Measurements from ENCODE around the genes LHFPL5 and SLC26A8.

GRCh38 chr6:35470247-35470410 lies 1.9 kb downstream of the RPL10A start:
- RRBS, 2 experiments = no CpG with 5 or more reads among the region's 2 CpGs
CAGE:
- cytosol, long polyA minus RNA = no peak
- cytosol, long polyA plus RNA = no peak
- long polyA plus RNA = no peak
- nucleus, long polyA minus RNA = no peak
- nucleus, long polyA plus RNA = no peak

DNA sequence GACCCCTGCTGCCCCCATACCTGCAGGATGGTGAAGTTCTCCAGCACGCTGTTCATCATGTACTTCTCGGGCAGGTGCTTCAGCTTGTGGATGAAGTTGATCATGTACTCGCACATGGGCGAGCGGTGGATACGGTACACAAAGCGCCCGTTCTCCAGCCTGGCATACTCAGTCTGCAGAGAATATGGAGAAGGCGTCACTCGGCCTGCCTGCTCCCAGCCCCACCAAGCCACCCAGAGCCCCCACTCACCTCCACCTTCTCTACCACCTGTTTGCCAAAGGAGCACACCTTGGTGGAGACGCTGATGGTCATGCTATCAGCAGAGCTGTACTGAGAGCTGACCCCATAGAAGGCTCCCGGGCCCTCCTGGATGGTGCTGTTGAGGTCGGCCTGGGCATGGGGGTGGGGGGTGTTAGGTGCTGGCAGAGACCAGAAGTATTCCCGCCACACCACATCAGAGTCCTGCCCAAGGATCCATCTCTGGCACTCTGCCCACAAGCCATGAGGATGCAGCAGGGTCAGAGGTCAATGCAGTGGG lies 7.2 kb downstream of the RPL10A start:
- RRBS, 2 experiments = no CpG with 5 or more reads among the region's 14 CpGs
CAGE:
- cytosol, long polyA minus RNA = no peak
- cytosol, long polyA plus RNA = no peak
- long polyA plus RNA = no peak
- nucleus, long polyA minus RNA = no peak
- nucleus, long polyA plus RNA = no peak

GRCh38 chr6:35484483-35485369 lies 12.2 kb downstream of the TEAD3 start:
- RRBS, 2 experiments = no CpG with 5 or more reads among the region's 16 CpGs
CAGE:
- cytosol, long polyA minus RNA = no peak
- cytosol, long polyA plus RNA = no peak
- long polyA plus RNA = no peak
- nucleus, long polyA minus RNA = no peak
- nucleus, long polyA plus RNA = no peak

- RRBS, 2 experiments = 53 to 56% methylated on average over 10 of the region's 19 CpGs
CAGE:
- cytosol, long polyA minus RNA = no peak
- cytosol, long polyA plus RNA = no peak
- long polyA plus RNA = no peak
- nucleus, long polyA minus RNA = no peak
- nucleus, long polyA plus RNA = no peak
Observed at GRCh38 chr6:35512158-35512494, 570 bp downstream of the TULP1 start.

DNA sequence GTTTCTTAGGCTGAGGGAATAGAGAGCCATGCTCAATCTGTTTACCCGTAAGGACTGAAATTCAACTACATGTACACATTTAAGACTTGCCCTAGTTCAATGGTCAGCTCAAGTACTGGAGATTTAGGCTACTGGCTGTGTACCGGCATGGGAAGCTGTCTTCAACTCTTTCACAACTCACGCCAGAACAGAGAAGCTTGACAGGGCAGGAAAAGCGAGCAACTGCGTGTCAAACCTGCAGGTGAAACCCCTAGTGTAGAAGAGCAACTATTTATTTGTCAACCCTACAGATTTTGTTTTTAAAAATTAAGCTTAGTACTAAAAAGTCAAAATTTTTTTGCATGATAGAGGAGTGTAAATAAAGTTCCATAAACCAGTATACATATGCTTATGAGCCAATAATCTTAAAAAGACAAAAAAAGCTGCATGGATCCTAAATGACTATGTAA lies 61.7 kb upstream of the TULP1 start:
- RRBS, 2 experiments = no CpG with 5 or more reads among the region's 5 CpGs
CAGE:
- cytosol, long polyA minus RNA = no peak
- cytosol, long polyA plus RNA = no peak
- long polyA plus RNA = no peak
- nucleus, long polyA minus RNA = no peak
- nucleus, long polyA plus RNA = no peak

DNA sequence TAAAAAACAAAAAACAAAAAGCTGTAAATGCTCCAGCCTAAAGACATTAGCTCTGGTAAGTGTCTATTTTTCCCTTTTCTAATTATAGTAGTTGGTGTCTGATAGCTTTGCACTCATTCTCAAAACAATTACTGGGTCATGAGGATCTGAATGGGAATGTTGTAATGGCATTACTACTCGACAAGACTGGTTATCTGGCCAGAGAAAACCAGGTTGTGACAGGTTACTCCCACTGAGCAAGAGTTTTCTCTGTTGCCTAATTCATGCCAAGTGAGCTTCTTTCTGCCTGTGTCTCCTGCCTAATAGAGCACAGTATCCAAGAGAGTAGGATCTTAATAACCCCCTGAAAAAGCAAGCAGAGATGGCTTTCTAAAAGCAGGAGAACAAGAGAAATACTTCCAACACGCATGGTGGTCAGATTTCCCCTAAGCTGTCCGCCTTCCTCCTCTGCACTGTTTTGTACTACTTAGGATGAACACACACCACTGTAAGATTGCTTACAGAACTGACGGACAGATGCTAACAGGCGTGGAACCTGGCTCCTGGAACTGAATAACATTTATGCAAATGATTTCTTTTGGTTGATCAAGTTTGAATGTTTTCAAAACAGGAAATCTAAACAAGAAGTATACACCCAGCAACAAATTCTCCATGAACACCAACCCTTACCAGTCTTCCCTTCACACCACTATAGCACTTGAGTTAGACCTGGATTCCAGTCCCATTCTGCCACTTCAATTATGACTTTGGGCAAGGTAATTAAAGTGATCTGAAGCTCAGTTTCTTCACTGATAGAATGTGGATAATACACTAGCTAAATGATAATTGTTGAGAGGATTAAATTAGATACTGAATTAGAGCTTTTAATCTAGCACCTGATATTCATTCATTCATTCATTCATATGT lies 86.2 kb downstream of the FKBP5 start:
- RRBS, 2 experiments = no CpG with 5 or more reads among the region's 5 CpGs
CAGE:
- cytosol, long polyA minus RNA = no peak
- cytosol, long polyA plus RNA = no peak
- long polyA plus RNA = no peak
- nucleus, long polyA minus RNA = no peak
- nucleus, long polyA plus RNA = no peak

GRCh38 chr6:35710268-35710898 lies 21.7 kb upstream of the FKBP5 start:
- RRBS, 2 experiments = no CpG with 5 or more reads among the region's 4 CpGs
CAGE:
- cytosol, long polyA minus RNA = no peak
- cytosol, long polyA plus RNA = no peak
- long polyA plus RNA = no peak
- nucleus, long polyA minus RNA = no peak
- nucleus, long polyA plus RNA = no peak

GRCh38 chr6:35731068-35731302 lies 5.8 kb upstream of the ARMC12 start:
- RRBS, 2 experiments = no CpG with 5 or more reads among the region's 7 CpGs
CAGE:
- cytosol, long polyA minus RNA = no peak
- cytosol, long polyA plus RNA = no peak
- long polyA plus RNA = no peak
- nucleus, long polyA minus RNA = no peak
- nucleus, long polyA plus RNA = no peak

GRCh38 chr6:35760241-35760714 lies 16.1 kb upstream of the CLPSL2 start:
- RRBS, 2 experiments = no CpG with 5 or more reads among the region's 7 CpGs
CAGE:
- cytosol, long polyA minus RNA = no peak
- cytosol, long polyA plus RNA = no peak
- long polyA plus RNA = no peak
- nucleus, long polyA minus RNA = no peak
- nucleus, long polyA plus RNA = no peak

GRCh38 chr6:35805188-35805646 lies at the start of gene LHFPL5:
TSS of gene LHFPL5 (plus strand) at chr6:35805352.
- RRBS, 2 experiments = 2 to 3% methylated on average over 10 of the region's 30 CpGs
CAGE:
- cytosol, long polyA minus RNA = no peak
- cytosol, long polyA plus RNA = no peak
- long polyA plus RNA = no peak
- nucleus, long polyA minus RNA = no peak
- nucleus, long polyA plus RNA = no peak

- RRBS, 2 experiments = no CpG with 5 or more reads among the region's 7 CpGs
CAGE:
- cytosol, long polyA minus RNA = no peak
- cytosol, long polyA plus RNA = no peak
- long polyA plus RNA = no peak
- nucleus, long polyA minus RNA = no peak
- nucleus, long polyA plus RNA = no peak
Observed at GRCh38 chr6:35831252-35832157, 26.4 kb downstream of the LHFPL5 start.

DNA sequence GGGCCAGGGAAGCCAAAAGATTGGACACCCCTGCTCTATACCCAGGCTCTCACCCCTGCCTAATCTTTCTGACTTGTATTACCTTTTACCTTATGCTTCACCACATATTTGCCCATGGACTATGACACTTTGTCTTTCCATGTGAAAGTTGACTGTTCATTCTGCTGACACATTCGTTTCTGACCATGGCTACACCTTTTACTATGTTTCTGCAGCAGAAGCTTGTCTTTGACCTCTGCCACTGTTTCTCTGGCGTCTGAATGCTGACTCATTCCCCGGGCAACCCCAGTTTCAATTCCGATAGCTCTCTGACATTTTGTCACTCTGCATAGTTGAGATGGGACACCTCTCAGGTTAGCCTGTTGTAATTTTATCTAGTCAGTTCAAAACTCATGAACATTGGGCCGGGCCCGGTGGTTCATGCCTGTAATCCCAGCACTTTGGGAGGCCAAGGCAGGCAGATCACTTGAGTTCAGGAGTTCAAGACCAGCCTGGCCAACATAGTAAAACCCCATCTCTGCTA lies 50.7 kb downstream of the SLC26A8 start:
- RRBS, 2 experiments = no CpG with 5 or more reads among the region's 6 CpGs
CAGE:
- cytosol, long polyA minus RNA = no peak
- cytosol, long polyA plus RNA = no peak
- long polyA plus RNA = no peak
- nucleus, long polyA minus RNA = no peak
- nucleus, long polyA plus RNA = no peak

- RRBS, 2 experiments = 94% methylated on average over 14 to 20 of the region's 46 CpGs
CAGE:
- cytosol, long polyA minus RNA = no peak
- cytosol, long polyA plus RNA = no peak
- long polyA plus RNA = no peak
- nucleus, long polyA minus RNA = no peak
- nucleus, long polyA plus RNA = no peak
Observed at GRCh38 chr6:36024086-36024901, at the start of gene SLC26A8. TSS of gene SLC26A8 (minus strand) at chr6:36024641.

GRCh38 chr6:36028621-36029398 lies 1.2 kb downstream of the MAPK14 start:
- RRBS, 2 experiments = under 1 to 1% methylated on average over 8 of the region's 28 CpGs
CAGE:
- cytosol, long polyA minus RNA = no peak
- cytosol, long polyA plus RNA = no peak
- long polyA plus RNA = no peak
- nucleus, long polyA minus RNA = no peak
- nucleus, long polyA plus RNA = no peak

DNA sequence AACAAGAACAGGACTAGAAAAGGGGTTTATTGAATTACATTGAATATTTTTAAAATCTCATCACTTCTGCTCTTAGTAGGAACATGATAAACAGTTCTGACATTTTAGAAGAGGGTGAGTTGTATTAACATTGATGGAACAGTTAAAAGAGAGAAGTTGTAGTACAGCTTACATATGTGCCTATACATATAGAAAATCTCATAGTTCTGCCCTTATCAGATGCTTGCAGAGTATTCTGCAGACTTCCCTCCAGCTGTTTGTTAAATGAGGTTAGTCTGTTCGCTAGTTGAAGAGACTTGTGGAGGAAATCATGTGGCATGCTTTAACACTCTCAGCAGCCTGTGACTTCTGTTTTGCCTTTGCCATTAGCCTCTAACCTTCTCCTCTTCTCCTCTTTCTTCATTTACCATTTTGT lies 31.1 kb upstream of the MAPK13 start:
- RRBS, 2 experiments = no CpG with 5 or more reads among the region's 1 CpG
CAGE:
- cytosol, long polyA minus RNA = no peak
- cytosol, long polyA plus RNA = no peak
- long polyA plus RNA = no peak
- nucleus, long polyA minus RNA = no peak
- nucleus, long polyA plus RNA = no peak

DNA sequence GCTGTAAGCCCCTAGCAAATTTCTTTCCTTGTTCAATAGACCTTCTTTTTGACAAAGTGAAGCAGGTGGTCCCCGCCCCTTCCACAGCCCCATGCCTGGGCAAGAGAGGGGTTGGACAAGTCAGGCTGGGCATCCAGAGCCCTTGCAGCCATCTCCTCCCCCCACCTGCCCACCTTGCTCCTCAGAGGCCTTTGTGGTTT lies 1.6 kb upstream of the MAPK13 start:
- RRBS, 2 experiments = no CpG with 5 or more reads among the region's 1 CpG
CAGE:
- cytosol, long polyA minus RNA = no peak
- cytosol, long polyA plus RNA = no peak
- long polyA plus RNA = no peak
- nucleus, long polyA minus RNA = no peak
- nucleus, long polyA plus RNA = no peak

DNA sequence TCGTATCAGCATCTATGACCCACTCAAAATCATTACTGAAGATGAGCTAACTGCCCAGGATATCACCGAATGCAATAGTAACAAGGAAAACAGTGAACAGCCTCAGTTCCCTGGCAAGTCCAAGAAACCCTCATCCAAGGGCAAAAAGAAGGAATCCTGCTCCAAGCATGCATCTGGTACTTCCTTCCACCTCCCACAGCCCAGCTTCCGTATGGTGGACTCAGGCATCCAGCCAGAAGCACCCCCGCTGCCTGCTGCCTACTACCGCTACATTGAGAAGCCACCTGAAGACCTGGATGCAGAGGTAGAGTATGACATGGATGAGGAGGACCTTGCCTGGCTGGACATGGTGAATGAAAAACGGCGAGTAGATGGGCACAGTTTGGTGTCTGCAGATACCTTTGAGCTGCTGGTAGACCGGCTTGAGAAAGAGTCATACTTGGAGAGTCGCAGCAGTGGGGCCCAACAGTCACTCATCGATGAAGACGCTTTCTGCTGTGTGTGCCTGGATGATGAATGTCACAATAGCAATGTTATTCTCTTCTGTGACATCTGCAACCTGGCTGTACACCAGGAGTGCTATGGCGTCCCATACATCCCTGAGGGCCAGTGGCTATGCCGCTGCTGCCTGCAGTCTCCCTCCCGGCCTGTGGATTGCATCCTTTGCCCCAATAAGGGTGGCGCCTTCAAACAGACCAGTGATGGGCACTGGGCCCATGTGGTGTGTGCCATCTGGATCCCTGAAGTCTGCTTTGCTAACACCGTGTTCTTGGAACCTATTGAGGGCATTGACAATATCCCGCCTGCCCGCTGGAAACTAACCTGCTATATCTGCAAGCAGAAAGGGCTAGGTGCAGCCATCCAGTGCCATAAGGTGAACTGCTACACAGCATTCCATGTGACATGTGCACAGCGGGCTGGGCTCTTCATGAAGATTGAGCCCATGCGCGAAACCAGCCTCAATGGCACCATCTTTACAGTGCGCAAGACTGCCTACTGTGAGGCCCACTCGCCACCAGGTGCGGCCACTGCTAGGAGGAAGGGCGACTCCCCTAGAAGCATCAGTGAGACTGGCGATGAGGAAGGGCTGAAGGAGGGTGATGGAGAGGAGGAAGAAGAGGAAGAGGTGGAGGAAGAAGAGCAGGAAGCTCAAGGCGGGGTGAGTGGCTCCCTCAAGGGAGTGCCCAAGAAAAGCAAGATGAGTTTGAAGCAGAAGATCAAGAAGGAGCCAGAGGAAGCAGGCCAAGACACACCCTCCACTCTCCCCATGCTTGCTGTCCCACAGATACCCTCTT lies 4.4 kb downstream of the BRPF3 start:
- RRBS, 2 experiments = no CpG with 5 or more reads among the region's 27 CpGs
CAGE:
- cytosol, long polyA minus RNA = no peak
- cytosol, long polyA plus RNA = no peak
- long polyA plus RNA = no peak
- nucleus, long polyA minus RNA = no peak
- nucleus, long polyA plus RNA = no peak

GRCh38 chr6:36339026-36339483 lies 2.4 kb upstream of the BNIP5 start:
- RRBS, 2 experiments = no CpG with 5 or more reads among the region's 10 CpGs
CAGE:
- cytosol, long polyA minus RNA = no peak
- cytosol, long polyA plus RNA = no peak
- long polyA plus RNA = no peak
- nucleus, long polyA minus RNA = no peak
- nucleus, long polyA plus RNA = no peak

DNA sequence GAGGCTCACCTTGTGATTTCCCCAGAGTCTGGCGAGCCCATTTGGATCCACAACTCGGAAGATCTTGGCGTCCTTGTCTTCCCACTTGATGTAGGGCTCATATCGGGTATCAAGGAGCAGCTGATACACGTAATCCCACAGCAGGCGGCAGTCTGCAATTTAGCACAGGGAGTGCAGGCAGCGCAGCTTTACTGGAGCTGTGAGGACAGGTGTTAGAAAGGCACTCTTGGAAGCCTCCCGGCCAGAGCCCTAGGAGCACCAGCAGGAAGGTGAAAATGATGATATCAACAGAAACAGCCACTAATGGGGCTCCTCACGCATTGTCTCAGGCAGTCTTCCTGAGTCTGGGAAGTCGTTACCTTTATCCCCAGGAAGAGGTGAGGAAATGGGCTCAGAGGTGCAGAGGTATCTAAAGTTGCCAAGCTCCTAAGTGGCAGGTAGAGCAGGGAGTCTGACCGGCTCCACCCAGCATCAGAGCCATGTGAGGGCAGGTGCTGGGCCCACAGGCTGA lies 18.5 kb downstream of the ETV7 start:
- RRBS, 2 experiments = no CpG with 5 or more reads among the region's 11 CpGs
CAGE:
- cytosol, long polyA minus RNA = no peak
- cytosol, long polyA plus RNA = no peak
- long polyA plus RNA = no peak
- nucleus, long polyA minus RNA = no peak
- nucleus, long polyA plus RNA = no peak

GRCh38 chr6:36396501-36397014 lies 9.1 kb upstream of the ETV7 start:
- RRBS, 2 experiments = no CpG with 5 or more reads among the region's 6 CpGs
CAGE:
- cytosol, long polyA minus RNA = no peak
- cytosol, long polyA plus RNA = no peak
- long polyA plus RNA = no peak
- nucleus, long polyA minus RNA = no peak
- nucleus, long polyA plus RNA = no peak